ENCODE data around the genes ACADS, P2RX4 and KDM2B.

- RAMPAGE, total RNA: no peak
Measured at GRCh38 chr12:120599030-120599585, 17.9 kb upstream of the POP5 start.

- RAMPAGE, total RNA: no peak
Measured at GRCh38 chr12:120625854-120626159, 14.6 kb upstream of the CABP1 start.

GRCh38 chr12:120684470-120684824 lies 2.5 kb upstream of the MLEC start:
- RAMPAGE, total RNA: no peak

DNA sequence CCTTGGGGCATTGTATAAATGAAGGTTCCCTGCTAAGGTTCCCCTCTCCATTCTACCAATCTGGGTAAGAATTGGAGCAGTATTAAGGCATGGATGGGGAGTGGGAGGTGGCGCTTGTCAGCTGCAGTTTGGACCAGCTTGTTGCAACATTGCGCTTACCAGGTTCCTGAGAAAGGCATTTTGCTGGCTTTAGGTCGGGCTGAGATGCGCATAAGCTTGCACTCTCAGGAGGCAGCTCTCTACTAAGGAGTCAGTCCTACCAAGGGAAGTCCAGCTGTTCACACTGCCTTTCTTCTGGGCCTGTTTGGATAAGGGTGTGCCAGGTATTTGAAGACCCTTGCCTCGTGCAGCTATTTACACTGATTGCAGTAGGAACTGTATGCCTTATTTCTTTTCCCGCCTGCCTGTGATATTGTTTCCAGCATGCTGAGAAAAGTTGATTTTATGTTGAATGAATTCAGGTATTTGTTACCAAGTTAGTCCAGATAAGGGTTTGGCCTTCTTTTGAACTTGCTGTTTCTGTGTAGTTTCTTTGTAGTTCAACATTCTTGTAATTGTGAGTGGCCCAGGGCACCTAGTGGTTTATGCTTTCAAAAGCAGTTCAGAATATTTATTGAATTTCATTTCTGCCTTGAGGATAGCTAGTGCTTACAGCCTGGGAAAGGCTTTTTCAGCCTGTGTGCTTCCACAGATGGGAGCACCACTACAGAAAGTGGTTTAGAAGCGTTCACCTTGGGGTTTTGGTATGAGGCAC lies 2.6 kb downstream of the MLEC start:
- RAMPAGE, total RNA: no peak

DNA sequence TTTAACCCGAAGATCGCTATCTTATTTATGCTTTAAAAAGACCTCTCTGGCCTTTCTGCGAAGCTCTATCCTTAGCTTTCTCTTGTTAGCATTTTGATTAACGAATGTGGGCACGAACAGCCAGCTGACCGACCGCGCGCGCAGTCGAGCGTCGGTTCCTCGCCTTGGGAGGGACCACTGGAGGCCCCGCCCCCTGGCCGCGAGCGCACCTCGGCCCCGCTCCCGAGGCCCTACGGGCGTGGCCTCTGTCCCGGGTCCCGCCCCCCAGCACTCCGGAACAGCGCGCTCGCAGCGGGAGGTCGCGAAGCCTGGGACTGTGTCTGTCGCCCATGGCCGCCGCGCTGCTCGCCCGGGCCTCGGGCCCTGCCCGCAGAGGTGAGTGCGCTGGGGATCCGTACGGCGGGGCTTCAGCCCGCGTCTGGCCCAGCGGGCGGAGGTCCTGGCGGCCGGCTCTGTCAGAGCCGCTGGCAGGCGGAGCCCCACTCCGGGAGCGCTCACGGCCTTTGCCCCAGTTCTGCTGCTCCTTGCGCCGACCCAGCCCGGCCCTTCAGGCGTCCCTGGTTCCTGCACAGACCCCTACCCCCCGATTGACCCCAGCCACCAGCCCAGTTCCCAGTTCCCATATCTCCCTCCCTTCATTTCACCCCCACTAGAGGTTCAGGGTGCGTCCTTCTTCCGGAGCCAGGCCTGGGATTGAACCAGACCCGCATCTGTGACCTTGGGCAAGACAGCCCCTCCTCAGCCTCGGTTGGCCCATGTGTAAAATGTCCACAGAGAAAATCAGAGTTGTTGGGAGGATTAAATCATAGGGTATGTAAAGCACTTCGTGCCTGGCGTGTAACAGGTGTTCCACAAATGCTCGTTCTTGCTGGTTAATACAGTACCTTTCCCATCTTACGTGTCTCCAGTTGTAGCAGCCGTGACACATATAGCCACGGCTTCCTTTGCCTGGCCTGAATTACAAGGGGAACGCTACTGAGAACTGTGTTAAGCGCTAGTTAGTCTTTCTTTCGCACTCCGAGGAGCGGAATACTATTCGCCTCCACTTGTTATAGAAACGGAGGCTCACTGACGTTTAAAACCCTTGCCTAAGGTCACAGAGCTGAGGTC lies at the start of gene ACADS:
TSS of gene ACADS (plus strand) at position 270 of the 1,110 bp plus-strand sequence.
- RAMPAGE, total RNA: no peak

- RAMPAGE, total RNA: no peak
Measured at GRCh38 chr12:120893486-120894286, 10.5 kb downstream of the SPPL3 start.

GRCh38 chr12:120955289-120955652 lies 23.1 kb upstream of the HNF1A start:
- RAMPAGE, total RNA: no peak

GRCh38 chr12:121116877-121117263 lies 15.8 kb upstream of the P2RX7 start:
- RAMPAGE, total RNA: no peak

DNA sequence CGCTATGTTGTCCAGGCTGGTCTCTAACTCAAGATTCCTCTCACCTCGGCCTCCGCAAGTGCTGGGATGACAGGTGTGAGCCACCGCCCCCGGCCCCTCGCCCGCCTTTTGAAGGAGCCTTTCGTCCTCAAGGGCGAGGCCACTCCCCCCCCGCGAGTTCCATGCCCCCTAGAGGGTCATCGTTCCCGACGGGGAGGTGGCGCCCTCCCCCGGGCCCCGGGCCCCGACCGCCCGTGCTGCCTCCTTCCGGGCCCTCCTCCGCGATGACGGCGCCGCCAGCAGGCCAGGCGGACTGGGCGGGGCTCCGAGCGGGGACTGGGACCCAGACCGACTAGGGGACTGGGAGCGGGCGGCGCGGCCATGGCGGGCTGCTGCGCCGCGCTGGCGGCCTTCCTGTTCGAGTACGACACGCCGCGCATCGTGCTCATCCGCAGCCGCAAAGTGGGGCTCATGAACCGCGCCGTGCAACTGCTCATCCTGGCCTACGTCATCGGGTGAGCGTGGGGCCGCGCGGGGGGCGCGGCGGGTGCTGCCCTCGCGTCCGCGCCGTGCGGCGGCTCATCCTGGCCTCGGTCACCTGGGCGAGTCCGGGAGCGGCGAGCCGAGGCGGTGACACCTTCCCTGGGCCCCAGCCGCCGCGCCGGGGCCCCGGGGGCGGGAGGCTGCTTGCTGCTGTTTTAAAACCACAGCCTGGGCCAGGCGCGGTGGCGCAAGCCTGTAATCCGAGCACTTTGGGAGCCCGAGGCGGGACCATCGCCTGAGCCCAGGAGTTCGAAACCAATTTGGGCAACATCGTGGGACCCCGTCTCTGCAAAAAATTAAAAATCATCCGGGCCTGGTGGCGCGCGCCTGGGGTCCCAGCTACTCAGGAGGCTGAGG lies at the start of gene P2RX4:
TSS of gene P2RX4 (plus strand) at position 325 of the 879 bp plus-strand sequence.
- RAMPAGE, total RNA: no peak

DNA sequence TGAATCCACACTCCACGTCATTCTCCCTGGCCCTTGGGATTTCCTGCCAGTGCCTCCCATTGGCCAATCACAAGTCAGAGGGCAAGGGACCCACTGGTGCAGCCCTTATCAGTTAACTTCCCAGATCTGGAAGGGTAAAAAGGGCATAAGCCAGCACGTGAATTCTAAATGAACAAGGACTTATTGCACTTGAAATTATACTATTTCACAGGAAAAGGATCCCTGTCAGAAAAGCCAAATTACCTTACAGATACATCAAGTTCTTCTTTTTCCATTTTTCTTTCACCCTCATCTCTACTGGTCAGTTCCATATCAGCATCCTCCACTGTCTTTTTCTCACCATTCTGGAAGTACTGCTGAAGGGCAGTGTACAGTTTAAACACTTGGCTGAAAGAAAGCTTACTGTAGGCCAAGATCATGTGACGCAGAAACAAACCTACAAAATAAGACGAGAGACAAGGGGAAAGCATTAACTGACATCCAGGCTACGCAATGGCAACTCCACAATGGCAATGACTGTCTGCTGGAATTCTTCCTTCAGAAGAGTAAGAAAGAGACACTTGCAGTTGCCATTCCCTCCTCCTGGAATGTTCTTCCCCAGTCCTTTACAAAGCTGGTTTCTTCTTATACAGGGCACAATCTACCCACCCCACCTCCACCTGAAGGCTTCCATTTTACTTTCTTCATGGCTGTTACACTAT lies 6.5 kb downstream of the ANAPC5 start:
- RAMPAGE, total RNA: no peak

GRCh38 chr12:121451837-121452240 lies 51.9 kb downstream of the RNF34 start:
- RAMPAGE, total RNA: no peak

GRCh38 chr12:121466225-121466854 lies 66.4 kb downstream of the RNF34 start:
- RAMPAGE, total RNA: no peak

- RAMPAGE, total RNA: no peak
Measured at GRCh38 chr12:121467820-121468110, 67.8 kb downstream of the RNF34 start.

- RAMPAGE, total RNA: no peak
Measured at GRCh38 chr12:121516383-121516831, 64.4 kb downstream of the KDM2B start.

DNA sequence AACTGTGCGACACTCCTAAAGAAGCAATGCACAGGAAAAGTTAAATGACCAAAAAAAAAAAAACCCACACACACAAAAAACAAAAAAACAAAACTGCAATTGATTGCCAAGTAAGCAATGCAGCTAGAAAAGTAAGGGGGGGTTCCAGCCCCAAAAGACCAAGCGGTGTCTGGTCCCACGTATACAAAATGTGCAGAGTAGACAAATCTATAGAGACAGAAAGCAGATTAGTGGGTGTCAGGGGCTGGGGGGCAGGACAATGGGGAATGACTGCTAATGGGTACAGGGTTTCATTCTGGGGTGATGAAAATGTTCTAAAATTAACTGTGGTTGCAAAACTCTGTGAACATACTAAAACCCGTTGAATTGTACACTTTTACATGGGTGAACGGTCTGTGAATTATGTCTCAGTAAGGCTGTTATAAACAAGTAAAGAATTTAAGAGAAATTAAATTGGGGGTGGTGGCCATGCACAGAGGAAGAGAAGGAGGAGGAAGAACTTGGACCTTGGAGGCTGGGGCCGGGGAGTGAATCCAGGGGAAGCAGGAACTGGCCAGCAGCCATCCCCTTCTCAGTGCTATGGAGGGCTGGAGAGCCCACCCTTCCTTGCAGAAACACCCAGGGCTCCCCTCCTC lies 45.5 kb downstream of the KDM2B start:
- RAMPAGE, total RNA: no peak

DNA sequence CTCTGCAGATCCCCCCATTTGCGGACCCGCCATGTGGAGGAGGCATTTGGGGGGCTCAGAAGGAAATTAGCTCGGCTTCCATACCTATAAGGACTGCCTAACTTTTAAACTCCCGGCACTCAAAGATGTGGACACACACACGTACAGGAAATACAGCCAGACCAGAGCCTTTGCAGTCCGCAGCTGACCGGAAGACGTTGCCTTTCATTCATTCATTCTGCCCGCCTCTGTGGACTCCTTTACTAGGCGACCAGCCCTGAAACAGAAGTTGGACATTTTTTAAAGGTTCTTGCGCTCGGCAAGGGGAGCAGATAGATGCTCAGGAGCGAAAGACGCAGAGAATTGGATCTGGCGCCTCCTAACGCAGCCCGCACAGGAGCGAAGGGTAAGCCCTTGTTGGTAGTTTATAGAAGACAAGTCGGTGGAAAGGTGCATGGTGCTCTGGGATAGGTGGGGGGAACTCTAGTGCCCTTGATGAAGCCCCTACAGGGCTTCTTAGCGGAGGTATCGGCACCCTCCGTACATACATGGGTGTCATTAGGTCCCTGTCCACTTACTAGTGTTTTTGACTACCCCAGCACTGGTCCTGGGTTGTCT lies at the start of gene KDM2B:
TSS of gene KDM2B (minus strand) at position 145 of the 597 bp plus-strand sequence.
- RAMPAGE, total RNA: no peak

GRCh38 chr12:121582072-121582608 lies 1.3 kb upstream of the KDM2B start:
- RAMPAGE, total RNA: no peak

- RAMPAGE, total RNA: no peak
Measured at GRCh38 chr12:121625077-121625353, 44.2 kb upstream of the KDM2B start.

DNA sequence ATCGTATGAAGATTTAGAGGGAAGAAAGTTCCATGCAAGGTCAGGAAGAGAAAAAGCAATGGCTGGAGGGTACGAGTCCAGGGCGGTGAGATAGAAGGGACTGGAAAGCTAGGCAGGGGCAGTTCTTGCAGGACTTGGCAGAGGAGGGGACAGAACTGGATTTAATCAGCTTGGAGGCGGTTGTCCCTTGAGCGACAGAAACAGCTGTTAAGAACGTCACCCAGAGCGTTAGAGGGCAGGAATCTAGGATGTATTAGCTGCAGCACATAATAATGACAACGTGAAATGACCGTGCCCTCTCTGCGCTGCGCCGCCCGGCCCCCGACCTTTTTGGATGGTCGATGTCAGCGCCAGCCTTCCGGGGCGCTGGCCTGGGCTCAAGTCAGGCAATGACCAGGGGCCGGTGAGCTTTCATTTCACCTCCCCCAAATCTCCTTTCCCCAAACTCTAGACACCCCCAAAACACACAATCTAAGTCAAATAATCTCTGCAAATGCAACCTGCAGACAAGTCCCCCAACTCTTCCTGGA lies 450 bp upstream of the TMEM120B start:
- RAMPAGE, total RNA: no peak

DNA sequence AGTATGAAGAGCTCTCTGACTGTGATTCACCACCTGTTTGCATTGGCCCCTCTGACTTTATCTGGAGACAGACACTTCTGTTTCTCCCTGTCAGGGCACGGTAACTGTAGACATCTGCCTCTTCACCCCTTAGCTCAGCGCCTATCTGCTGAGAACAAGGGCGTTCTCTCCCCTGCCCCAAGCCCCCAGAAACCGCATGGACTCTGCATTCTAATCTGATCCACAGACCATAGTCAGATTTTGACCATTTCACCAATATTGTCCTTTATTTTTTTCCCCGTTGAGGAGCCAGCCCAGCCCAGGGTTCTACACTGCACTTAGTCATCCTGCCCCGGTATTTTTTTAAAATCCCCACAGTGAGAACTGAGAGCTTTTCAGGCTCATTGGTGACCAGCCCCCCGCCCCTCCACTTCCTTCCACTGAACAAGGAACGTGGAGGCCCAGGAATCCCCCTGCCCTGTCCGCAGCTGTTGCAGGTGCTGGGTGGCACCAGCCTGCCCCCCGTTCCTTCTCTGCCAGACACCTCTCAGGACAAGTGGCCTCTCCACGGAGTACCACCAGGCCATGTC lies 11.3 kb downstream of the RHOF start:
- RAMPAGE, total RNA: no peak

Measured in foreskin keratinocyte (primary cell).